REH cell (cell line): ENCODE measurements around the genes SPART and ALG5.

DNA sequence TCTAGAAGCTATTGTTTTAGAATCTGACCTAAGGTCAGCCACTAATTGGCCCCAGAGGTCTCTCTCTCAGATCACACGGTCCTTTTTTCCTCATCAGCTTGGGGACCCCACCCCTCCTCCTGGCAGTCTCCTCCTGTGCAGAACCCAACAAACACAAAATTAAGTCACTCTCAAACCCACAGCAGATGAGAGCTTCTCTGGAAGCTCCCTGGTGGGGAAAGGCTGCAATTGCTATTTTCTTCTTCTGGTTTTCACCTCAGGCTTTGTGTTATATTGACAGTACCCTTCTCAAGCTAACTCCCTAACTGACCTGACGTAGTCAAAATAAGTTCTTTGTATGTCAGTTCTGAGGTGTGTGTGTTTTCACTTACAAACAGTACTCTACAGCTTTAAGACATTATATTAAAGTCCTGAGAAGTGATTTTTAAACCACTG is 41.3 kb downstream of the KL start:
- PRO-cap: no peak

DNA sequence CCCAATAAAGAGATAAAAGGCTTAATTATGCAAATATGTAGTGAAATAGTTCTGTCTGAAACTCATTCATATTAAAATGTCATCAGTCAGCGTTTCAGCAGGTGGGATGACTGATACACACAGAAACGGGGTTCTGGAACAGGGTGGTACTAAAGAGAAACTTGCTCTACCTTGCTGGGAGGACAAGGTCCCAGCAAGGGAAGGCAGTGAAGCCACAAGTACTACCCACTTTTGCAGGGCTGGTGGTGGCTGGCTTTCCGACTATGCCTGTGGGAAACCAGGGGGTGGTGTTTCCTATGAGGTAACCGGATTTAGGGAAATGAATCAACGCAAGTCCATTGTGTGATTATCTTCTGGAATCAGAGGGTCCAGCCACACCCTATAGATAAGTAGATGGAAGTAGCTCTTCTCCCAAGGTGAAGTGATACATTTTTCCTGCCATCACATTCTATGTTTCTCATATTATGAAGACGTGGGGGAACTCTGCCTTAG is 76.3 kb downstream of the KL start:
- PRO-cap: no peak

- PRO-cap: no peak
Observed at GRCh38 chr13:33125911-33126665, 109.9 kb downstream of the KL start.

- PRO-cap: no peak
Observed at GRCh38 chr13:33204204-33205317, 81.0 kb downstream of the STARD13 start.

DNA sequence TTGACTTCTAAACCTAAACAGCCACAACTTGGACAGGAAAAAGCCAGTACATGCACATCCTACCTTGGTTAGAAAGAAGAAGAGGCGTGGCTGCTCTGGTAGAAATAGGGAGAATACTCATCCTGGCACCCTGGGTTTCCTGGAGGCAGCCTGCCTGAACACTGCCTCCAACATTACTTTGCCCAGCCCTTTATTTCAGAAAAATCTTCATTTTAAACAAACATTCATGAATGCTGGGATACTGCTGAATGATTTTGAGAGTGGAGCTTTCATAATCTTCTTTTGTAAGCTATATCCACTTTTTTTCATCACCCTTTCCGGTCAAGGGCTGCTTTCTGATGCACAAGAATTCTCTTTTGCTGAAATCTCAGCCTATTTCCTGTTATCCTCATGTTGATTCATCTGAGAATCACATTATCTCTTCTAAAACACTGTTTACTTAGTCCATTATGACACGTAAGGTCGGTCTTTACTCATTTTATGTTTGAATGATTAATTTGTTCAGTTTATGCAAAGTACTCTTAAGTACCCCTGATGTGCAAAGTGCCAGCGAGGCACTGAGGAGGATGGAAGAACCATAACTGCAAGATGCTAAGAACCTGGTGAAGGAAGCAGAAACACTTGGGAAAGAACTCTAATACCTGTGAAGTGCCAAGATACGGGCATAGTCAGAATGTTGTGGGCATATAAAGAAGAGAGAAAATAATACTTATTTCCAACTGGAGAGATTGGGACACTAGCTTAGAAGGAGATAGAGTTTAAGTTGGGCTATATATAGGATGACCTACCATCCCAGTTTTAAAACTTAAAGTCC is 55.1 kb downstream of the STARD13 start:
- PRO-cap: no peak

- PRO-cap: no peak
Observed at GRCh38 chr13:33258395-33259493, 26.8 kb downstream of the STARD13 start.

DNA sequence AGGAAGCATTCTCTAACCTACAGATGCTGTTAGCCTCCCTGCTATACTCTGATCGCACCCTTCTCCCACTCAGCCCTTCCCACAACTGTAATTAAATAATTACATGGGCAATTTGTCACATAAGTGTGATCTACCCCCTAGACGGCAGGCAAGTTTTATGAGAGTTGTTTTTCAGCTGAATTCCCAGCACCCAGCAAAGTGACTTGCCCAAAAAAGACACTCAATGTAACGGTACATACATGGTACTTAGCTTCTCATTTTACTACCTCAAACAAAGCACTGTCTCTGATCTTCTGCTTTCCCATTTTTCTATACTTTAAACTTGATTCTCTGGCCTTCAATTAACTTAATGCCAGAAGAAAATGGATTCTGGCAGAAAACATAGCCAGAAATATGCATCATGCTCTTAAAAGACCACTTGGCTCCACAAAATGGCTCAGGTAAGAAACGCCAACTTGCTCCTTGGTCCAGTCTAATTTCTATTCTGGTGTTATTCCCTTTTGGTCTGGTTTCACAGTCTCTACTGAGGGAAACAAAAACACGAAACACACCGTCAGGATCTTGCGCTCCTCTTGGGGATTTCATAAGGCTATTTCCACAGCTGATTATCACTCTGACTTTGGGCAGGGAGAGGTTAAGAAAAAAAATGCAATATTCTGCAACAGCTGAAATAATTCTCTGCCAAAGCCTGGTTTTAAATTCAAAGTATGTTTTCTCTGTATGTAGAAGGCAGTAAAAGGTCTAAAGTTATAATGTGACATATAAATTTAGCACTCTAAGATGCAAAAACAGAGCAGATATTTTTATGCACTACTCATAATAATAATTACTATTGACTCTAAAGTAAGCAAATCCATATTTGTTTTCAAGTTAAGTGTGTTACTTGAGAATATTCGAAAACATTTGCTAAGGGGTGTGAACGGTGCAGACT is 38.1 kb upstream of the STARD13 start:
- PRO-cap: no peak

GRCh38 chr13:33447308-33447783 is 161.8 kb upstream of the STARD13 start:
- PRO-cap: no peak

- PRO-cap: no peak
Observed at GRCh38 chr13:33537640-33538423, 252.3 kb upstream of the STARD13 start.

GRCh38 chr13:35474616-35475027 is 1.9 kb downstream of the MAB21L1 start:
- PRO-cap: no peak

- PRO-cap: no peak
Observed at GRCh38 chr13:35793743-35794340, 317.4 kb upstream of the MAB21L1 start.

DNA sequence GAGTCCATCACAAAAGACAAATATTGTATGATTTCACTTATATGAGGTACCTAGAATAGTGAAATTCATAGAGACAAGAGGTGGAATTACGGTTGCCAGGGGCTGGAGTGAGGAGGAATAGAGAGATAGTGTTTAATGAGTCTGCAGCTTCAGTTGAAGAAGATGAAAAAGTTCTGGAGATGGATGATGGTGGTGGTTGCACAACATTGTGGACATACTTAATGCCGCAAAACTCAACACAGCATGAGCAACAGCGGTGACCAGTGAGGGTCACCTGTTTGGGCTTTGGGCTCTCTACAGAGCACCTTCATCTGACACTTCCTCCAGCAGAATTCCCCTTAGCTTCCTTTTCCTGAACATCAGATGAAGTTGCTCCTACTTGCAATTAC is 163.1 kb downstream of the DCLK1 start:
- PRO-cap: no peak

GRCh38 chr13:36028984-36029660 is 102.1 kb downstream of the DCLK1 start:
- PRO-cap: no peak

GRCh38 chr13:36069666-36070098 is 61.5 kb downstream of the DCLK1 start:
- PRO-cap: no peak

- PRO-cap: no peak
Observed at GRCh38 chr13:36125605-36126196, 5.5 kb downstream of the DCLK1 start.

- PRO-cap: no peak
Observed at GRCh38 chr13:36346190-36347230, at the start of gene SPART. SPART (minus strand) TSS chr13:36346394.

DNA sequence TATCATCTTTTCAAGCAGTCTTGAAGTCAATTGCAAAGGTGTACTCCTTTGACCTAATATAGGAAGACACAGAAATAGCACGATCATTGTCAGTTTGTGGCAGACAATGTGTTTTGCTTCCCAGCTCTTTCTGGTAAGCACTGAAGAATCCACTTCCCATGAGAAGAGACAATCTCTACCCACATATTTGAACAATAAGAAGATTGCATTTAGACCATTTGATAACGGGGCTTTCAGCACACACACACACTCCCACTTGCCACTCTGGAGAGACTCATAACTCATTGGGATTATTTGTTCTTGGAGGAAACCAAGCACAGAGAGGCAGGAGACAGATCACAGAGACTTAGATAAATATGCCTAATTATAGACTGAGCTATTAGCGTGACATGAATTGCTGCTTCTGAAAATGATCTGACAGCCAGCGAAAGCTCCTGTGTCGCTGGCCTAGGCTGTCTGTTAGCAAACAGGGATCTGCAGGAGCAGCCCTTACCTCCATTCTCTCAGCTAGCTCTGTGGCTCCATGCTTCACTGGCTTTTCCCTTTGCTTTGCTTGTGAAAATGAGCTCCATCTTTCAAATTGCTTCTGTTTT is 111.3 kb downstream of the CCNA1 start:
- PRO-cap: no peak

DNA sequence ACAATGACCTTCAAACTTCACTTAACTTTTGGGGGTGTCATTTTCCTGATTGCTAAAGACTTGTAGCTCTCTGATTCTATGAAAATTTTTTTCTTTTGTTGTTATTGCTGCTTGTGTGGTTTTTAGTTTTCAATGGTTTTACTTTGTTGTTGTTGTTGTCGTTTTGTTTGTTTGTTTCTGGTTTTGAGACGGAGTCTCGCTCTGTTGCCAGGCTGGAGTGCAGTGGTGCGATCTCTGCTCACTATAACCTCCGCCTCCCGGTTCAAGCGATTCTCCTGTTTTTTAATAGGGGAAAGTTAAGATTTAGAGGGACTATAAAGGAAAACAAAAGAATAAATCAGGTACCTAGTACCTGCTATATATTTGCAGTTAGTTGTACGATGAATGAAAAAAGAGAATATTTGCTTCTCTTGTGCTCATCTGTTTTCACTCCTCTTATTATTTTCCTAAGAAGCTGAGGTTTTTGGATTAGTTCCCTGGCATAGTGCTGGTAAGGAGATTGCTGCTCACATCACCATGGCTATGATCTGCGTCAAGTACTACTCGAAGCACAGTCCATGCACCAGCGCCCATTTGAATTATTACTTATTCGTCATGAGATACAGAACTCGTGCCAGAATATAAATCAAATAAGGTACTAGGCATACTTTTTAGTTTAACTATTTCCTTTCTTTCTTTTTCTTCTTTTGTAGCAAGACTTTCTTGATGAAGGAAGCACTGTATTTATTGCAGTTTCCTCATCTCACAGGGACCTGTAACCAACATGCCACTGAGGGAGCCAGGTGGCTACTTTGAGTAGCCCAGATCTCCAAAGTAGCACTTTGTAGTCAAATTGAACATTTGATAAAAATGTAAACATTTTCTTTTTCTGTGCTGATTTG is 7.0 kb downstream of the SERTM1 start:
- PRO-cap: no peak

DNA sequence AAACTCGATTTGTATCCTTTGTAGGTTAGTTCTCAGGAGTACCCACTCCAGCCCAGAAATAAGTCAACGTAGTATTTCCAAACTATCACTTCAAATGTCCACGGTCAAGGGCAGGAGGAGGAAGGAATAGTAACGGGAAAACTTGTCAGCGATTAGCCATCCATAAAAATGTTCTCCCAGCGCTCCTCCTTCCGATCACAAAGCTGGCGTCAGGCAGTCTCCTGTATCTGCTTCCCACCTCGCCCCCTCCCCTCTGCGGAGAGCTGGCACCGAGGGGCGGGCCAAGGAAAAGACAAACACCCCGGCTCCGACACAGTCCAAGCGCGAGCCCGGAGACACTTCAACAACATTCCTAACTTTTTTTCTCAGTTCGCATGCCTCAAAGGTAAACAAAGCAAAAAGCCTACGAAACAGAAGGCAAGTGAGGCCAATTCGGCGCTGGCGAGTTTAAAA is 910 bp downstream of the SMAD9 start:
- PRO-cap: no peak

- PRO-cap: bidirectional peak, plus-strand start at chr13:36999458, minus-strand start at chr13:36999340
Observed at GRCh38 chr13:36999156-36999664, at the start of gene ALG5. ALG5 (minus strand) TSS chr13:36999340.